Umbilical cord (tissue), 2 donors: ENCODE measurements around the genes NTN5, RASIP1 and PPP1R15A.

- RAMPAGE, long total RNA: no peak
Observed at GRCh38 chr19:48588787-48589962, 17.4 kb upstream of the SPACA4 start.

- RAMPAGE, long total RNA: no peak
Observed at GRCh38 chr19:48618399-48619075, 441 bp downstream of the RPL18 start.

DNA sequence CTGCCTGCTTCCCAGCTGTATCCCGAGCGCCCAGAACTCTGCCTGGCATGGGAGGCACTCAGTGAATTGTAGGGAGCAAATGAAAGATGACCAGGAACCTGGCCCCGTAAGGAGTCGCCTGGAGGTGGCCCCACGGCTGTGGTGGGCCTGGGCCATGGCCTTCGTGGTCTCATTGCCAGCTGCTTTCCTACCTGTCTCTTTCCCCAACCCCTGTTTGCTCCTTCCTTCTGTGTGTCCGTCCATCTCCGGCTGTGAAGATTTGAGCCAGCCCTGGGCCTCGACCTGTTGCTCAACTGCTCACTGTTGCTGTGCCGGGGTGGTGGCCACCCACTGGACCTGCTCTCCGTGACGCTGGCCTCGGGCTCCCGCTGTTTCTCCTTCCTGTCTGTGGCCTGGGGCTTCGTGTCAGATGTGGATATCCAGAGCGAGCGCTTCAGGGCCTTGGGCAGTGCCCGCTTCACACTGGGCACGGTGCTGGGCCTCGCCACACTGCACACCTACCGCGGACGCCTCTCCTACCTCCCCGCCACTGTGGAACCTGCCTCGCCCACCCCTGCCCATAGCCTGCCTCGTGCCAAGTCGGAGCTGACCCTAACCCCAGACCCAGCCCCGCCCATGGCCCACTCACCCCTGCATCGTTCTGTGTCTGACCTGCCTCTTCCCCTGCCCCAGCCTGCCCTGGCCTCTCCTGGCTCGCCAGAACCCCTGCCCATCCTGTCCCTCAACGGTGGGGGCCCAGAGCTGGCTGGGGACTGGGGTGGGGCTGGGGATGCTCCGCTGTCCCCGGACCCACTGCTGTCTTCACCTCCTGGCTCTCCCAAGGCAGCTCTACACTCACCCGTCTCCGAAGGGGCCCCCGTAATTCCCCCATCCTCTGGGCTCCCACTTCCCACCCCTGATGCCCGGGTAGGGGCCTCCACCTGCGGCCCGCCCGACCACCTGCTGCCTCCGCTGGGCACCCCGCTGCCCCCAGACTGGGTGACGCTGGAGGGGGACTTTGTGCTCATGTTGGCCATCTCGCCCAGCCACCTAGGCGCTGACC is 8.4 kb downstream of the DBP start:
- RAMPAGE, long total RNA: no peak

DNA sequence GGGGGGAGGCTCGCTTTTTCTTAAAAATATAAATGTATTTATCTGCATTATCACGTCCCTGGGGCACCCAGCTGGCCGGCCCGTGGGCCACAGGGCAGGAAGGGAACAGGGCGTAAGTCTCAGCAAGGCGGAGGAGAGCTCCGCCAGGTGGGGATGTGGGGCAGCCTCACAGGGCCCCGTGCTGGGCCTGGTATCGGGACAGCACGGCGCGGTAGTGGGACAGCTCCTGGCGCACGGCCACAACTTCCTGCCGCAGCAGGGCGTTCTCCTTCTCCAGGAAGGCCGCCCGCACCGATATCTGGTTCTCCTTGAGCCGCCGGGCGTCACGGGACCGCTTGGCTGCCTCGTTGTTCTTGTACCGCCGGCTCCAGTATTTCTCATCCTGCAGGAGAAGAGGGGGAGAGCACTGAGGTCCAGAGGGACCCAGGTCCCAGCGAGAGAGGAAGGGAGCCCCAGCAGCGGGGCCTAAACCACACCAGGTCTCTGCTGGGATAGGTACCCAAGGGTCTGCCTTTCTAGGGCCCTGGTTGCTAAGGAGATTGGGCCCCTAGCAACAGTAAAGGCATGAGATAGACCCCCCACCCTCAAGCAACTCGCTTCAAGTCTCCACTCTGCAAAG is 6.4 kb downstream of the DBP start:
- RAMPAGE, long total RNA: no peak

DNA sequence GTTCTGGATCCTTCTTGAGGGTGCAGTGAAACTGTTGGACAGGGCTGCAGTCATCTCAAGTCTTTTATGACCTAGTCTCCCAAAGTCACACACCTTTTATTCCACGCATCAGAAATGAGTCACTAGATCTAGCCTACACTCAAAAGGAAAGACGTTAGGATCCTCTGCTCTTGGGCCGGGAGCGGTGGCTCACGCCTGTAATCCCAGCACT is 3.6 kb upstream of the CA11 start:
- RAMPAGE, long total RNA: no peak

DNA sequence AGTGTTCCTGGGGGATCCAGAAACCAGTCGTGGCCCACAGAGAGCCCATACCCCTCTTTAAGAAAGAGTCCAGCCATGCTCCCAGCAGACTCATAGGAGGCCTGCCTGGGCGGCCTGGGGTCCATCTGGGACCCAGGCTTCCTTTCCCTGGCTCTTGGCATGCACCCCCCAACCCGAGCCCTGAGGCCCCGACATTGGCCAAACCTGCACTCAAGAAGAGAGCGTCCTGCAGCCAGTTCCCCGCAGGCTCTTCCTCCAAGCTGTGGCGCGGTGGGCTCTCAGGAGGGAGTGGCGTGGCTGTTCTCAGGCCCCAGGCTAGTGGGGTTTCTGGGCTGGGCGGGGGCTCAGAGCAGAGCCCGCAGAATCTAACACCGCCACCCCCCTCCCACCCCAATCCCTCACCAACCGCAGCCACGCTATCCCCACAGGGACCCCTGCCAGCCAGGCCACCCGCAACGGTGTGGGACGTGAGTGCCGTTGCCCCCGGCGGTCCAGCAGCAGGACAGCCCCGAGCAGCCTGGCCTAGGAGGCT is at the start of gene NTN5:
Gene NTN5 (minus strand): TSS at position 290 of the 532 bp plus-strand sequence.
- RAMPAGE, long total RNA: no peak

DNA sequence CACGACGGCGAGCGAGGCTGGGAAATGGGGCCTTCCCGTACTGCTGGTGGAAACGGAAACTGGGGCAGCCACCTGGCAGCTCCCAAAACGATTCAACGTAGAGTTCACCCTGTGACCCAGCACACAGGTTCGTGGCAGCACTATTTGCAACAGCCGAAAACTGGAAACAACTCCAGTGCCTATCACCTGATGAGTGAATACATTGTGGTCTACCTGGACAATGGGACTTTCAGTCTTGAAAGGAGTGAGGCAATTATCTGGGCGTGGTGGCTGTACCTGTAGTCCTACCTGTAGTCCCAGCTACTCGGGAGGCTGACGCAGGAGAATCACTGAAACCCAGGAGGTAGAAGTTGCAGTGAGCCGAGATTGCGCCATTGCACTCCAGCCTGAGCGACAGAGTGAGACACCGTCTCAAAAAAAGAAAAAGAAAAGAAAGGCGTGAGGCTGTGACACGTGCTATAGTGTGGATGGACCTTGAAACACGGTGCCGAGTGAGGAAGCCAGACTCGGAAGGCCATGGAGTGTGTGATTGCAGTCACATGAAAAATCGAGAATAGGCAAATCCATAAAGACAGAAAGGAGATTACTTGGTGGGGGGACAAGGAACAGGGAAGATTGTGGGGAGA is 4.0 kb upstream of the NTN5 start:
- RAMPAGE, long total RNA: no peak

DNA sequence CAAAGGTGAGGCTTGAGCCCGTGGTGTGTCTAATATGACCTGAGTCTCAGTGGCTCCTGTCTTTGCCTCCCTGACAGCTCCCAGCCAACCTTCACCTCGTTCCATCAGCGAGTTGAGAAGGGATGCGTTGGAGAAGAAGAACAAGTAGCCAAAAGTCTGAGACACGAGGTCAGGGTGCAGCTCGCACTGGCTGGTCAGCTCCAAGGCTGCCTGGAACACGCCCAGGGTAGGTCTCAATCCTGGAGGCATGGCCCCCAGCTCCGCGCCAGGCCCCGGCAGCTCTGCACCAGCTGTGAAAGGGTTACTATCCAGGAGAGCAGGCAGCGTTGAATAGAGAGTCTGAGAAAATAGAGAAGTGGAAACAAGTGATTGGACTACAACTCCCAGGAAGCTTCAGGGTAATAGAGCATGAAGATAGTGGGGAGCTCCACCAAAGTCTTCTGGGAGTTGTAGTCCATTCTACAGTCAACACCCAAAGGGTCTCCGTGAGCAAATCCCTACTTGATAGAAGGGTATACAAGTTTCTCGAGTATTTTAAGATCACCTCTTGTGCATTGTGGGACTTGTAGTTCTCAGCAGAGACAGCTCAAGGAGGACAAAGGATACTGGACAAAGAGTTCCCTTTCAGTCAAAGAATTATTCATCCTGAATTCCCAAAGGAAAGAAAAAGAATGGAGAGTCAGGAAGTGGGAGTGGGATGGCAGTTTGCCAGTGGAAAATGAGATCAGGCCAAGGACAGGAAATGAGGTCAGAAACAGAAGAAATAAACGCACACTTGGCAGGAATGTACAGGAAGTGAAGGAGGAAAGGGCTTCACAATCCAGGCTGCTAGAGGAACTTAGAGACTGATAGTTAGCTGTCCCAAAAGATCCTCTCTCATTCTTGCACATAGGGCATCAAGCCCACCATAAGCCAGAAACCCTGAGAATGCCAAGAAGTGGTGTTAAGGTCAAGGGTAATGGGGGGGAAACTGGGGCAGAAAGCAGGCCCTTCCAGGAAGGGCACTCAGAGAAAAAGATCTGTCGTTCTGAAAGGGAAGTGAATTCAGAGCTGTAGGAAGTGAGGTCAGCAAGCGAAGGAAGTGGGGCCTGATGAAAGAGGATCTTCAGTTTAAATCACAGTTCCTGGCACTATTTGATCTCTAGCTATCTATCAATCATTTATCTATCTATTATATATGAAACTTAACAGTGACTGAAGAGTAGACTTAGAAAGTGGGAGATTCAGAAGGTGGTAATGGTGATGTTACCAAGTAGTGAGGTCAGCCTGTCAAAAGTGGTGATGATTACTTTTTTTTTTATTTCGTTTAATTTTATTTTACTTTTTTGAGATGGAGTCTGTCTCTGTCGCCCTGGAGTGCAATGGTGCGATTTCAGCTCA is 5.6 kb upstream of the MAMSTR start:
- RAMPAGE, long total RNA: no peak

- RAMPAGE, long total RNA: no peak
Observed at GRCh38 chr19:48734911-48735796, 5.3 kb downstream of the RASIP1 start.

GRCh38 chr19:48740412-48741010 is at the start of gene RASIP1:
Gene RASIP1, minus strand, starts transcription at chr19:48740610.
- RAMPAGE, long total RNA: no peak

DNA sequence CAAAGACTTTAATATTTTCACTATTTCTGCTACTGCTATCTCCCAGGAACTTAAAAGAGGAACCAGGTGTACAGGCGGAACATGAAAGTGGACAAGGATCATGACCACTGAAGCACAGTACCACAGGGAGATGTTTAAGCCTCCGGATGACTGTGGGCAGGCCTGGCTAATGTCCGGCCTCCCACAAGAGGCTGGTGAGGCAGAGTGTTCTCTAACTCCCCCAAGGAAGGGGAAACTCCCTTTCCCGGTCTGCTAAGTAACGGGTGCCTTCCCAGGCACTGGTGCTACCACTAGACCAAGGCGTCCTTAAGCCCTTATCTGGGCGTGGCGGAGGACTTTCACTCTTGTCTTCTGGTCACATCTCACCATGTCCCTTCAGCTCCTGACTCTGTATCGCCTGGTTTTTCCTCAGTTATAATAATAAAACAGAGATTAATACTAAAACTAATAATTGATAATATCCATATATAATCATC is 25.7 kb downstream of the FGF21 start:
- RAMPAGE, long total RNA: no peak

DNA sequence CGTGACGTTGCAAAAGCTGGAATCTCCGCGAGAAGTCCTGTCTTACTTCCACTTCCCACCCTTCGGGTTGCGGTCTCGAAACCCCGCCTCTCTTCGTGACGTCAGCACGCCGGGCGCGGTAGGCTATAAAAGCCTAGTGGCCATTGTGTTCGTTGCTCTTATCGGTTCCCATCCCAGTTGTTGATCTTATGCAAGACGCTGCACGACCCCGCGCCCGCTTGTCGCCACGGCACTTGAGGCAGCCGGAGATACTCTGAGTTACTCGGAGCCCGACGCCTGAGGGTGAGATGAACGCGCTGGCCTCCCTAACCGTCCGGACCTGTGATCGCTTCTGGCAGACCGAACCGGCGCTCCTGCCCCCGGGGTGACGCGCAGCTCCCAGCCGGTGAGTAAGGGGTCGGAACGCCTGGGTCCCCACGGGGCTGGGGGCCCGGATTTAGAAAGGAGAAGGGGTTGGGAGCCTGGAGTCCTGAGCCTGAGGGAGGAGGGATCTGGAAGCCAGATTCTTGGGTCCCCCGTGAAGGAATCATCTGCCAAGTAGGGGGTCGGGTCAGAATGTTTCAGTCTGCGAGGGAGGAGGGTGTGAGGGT is at the start of gene PPP1R15A:
Gene PPP1R15A (plus strand): TSS at position 155 of the 590 bp plus-strand sequence.
- RAMPAGE, long total RNA: no peak

GRCh38 chr19:48873650-48874206 is 1.5 kb downstream of the PPP1R15A start:
- RAMPAGE, long total RNA: no peak

- RAMPAGE, long total RNA: no peak
Observed at GRCh38 chr19:48876803-48877334, 4.6 kb downstream of the PPP1R15A start.

DNA sequence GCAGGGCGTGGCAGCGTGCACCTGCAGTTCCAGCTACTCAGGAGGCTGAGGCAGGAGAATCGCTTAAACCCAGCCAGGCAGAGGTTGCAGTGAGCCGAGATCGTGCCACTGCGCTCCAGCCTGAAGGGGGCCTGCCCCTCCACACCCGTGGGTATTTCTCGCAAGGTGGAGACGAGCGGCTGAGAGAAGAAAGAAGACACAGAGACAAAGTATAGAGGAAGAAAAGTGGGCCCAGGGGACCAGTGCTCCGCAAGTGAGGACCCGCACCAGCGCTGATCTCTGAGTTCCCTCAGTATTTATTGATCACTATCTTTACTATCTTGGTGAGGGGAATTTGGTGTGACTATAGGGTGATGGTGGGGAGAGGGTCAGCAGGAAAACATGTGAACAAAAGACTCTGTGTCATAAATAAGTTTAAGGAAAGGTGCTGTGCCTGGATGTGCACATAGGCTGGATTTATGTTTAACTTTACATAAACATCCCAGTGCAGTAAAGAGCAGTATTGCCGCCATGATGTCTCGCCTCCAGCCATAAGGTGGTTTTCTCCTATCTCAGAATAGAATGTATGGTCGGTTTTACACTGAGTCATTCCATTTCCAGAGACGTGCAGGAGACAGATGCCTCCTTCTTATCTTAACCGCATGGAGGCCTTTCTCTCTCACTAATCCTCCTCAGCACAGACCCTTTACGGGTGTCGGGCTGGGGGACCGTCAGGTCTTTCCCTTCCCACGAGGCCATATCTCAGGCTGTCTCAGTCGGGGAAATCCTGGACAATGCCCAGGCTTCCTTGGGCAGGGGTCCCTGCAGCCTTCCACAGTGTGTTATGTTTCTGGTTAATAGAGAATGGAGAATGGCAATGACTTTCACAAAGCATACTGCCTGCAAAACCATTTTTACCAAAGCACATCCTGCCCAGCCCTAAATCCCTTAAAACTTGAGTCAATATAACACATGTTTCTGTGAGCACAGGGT is 6.8 kb downstream of the TULP2 start:
- RAMPAGE, long total RNA: no peak

- RAMPAGE, long total RNA: no peak
Observed at GRCh38 chr19:49071730-49072561, 553 bp downstream of the KCNA7 start.

DNA sequence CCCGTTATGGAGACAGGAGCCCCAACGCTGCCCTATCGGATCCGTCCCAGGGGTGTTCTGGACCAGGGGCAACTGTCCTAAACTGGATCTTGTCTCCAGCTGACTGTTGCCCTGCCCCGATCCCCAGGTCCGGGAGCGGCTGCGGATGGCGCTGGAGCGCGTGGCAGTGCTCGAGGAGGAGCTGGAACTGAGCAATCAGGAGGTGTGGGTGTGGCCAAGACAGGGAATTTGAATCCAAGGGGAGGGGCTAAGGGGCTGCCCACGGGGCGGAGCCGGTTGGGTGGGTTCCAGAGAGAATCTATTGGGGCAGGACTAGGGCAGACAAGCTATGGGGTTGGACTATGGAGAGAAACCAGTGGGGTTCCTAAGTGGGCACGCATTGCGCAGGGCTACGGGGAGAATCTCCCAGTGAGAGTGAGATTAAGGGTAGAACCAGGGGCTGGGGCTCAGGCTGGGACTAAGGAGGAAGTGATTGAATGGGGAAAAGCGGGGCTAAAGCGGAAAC is 10.0 kb downstream of the PPFIA3 start:
- RAMPAGE, long total RNA: no peak

DNA sequence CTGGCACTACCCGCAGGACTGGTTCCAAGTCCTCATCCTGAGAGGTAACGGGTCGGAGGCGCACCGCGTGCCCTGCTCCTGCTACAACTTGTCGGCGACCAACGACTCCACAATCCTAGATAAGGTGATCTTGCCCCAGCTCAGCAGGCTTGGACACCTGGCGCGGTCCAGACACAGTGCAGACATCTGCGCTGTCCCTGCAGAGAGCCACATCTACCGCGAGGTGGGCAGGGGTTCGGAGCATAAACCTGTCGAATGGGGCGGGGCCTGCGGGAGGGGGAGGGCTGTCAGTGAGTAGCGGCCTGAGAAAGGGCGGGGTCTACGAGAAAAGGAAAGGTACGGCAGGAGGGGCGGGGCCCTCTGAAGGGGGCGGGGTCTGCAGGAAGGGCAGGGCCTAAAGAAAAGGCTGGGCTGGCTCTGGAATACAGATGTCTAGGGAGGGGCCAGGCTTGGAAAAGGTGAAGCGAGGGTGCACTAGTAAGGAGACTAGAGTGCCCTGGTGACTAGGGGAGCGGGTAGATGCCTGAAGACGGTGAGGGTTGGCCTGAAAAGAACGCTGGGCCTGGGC is 3.6 kb downstream of the CD37 start:
- RAMPAGE, long total RNA: no peak

DNA sequence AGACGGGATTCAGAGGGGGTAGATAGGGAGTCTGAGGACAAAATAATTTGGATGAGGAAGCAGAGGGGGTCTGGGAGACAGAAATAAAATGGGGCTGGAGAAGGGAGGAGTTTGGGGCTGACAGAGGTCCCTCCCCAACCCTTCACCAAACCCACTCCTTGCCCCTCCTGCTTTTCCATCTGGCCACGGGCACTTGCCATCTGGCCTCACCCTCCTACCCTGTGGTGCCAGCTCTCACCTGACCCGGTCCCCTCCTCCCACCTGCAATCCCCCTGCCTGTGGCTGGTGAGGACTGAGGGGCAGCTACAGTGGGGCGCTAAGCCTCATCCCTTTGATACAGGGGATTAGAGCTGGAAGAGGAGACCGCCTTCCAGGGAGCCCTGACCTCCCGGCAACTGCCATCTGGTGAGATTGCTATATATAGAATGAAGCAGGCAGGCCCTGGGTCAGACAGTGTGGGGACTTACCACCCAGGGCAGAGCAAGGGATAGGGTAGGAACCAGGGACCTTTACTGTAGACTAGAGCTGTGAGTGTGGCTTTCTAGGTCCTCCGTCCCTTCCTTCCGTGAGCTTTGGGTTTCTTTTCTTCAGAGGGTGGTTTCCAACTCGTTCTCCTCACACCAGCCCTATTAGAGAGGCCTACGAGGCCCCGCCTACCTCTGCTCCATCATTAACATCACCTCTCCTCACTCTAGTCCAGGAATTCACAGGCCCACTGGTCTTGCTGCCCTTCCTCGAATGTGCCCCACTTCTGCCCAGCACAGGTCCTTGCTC is 7.6 kb downstream of the KASH5 start:
- RAMPAGE, long total RNA: no peak

DNA sequence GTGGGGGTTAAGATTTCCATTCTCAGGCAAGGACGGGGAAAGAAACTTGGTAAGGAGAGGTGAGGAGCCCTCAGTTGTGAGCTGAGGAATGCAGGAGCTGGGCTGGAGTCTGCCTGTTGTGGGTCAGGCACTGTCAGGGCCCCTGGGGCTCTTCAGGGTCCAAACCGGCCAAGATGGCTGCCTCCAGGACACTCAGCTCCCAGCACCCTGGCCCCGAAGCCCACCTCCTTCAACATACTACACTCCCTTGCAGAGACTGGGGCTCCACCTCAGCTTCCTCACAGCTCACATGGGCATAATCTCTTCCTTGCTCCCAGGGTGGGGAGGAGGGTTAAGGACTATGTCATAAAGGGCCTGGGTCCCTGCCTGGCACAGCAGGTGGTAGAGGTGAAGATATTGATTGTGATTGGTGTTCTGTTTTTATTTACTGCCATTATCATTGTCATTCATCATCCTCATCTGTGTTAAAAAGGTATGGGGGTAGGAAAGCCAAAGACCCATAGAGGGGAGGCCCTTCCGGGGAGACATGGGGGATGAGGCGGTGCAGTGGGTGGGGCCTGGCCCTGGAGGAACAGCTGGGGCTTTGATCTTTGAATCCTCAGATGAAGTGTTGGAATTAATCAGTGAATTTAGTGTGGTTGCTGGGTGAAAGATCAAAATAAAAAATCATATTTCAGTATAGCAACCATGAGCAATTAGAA is 7.6 kb downstream of the PTH2 start:
- RAMPAGE, long total RNA: no peak